Aortic smooth muscle cell (primary cell): Measurements from ENCODE around the gene RGS14.

- RRBS, result no CpG with 5 or more reads among the region's 6 CpGs
These were observed 2.4 kb downstream of the RAB24 start for GRCh38 chr5:177300872-177301764.

DNA sequence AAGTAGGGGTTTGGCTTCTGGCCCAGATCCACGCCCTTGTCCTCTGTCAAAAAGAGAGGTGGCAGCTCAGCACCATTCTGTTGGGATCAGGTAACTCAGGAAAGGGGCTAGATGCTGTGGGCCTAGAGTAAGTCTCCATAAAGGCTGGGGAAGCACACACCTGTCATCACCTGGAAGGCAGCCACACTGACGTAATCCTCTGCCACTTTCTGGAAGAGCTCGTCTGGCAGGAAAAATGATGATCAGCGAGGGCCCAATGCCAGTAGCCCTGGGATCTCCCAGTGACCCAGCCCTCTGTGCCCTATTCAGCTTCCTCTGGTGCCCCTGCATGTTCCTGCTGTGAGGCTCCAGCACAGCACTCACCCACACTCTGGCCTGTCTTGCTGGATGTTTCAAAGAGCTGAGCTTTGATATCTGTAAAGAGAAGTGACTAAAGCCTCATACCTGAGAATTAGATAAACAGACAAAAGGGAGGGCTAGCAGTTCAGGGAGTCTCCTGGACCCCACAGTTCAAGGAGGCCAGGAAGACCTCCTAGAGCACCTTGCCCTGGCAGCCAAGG lies 1.7 kb downstream of the RAB24 start:
- RRBS, result no CpG with 5 or more reads among the region's 4 CpGs

DNA sequence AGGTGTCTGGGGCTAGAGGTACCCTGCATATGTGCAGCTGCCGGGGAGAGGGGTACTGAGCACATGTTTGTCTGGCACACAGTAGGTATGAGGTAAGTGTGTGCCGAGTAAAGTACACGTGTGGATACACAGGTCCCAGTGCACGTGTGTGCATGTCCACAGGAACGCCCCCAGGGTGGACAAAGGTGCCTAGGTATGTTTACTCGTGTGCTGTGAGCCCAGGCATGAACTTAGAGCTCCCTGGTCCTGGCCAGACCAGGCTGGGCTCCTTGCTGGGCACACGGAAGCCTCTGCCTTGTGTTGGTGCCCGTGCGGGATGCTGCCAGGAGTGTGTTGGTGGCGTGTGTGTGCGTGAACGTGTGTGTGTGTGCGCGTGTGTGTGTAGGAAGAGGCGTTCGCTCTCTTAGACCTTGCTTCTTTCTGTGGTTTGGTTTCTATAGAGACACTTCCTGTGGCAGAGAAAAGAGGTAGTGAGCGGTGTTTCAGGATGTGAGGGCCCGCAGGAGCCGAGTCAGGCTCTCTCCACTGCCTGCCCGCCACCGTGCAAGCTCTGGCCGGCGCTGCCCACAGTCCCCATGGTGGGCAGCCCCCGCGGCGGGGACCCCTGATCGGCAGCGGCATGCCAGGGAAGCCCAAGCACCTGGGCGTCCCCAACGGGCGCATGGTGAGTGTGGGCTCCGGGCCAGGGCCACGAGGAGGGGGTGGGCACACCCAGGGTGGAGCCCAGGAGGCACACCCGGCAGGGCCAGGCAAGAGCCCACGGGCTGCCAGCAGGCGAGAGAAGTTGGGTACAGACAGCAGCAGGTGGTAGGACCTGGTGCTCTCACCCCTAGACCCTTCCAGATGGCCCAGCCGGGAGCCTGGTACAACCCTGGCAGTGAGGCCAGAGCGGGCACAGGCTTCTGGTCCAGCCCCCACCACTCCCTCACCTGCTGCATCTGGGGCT lies at the start of gene RGS14:
Gene RGS14, plus strand, starts transcription at position 519 of the 946 bp plus-strand sequence.
- RRBS, result 42% methylated on average over 3 of the region's 38 CpGs

DNA sequence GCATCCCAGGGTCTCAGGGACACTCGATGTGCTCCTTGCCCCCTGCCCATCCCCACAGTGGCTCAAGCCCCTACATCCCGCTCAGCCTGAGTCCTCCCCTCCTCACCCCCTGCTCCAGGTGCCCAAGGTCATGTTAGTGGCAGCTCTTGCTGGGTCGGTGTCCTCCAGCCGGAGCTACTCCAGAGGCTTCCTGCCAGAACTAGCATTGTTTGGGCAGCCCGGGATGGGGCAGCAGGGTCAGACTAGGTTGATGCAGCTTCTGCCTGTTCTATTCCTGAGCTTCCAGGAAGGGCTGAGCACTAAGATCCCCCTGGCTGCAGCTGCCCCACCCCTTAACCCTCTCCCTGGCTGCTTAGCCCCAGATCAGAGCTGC lies 614 bp downstream of the RGS14 start:
- RRBS, result 21% methylated on average over 1 of the region's 5 CpGs

DNA sequence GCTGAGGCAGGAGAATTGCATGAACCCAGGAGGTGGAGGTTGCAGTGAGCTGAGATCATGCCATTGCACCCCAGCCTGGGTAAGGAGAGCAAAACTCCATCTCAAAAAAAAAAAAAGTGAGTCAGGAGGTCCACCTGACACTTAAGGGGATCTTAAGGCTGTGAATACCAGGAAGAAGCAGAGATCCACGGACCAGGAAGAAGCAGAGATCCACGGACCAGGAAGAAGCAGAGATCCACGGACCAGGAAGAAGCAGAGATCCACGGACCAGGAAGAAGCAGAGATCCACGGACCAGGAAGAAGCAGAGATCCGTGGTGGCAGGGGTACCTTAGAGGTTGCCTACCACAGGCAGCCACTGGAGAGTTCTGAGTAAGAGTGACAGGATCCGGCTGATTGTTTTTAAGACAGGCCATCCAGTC lies 6.1 kb upstream of the GRK6 start:
- RRBS, result no CpG with 5 or more reads among the region's 7 CpGs

- RRBS, result no CpG with 5 or more reads among the region's 11 CpGs
These were observed 1.5 kb downstream of the GRK6 start for GRCh38 chr5:177427837-177428552.

DNA sequence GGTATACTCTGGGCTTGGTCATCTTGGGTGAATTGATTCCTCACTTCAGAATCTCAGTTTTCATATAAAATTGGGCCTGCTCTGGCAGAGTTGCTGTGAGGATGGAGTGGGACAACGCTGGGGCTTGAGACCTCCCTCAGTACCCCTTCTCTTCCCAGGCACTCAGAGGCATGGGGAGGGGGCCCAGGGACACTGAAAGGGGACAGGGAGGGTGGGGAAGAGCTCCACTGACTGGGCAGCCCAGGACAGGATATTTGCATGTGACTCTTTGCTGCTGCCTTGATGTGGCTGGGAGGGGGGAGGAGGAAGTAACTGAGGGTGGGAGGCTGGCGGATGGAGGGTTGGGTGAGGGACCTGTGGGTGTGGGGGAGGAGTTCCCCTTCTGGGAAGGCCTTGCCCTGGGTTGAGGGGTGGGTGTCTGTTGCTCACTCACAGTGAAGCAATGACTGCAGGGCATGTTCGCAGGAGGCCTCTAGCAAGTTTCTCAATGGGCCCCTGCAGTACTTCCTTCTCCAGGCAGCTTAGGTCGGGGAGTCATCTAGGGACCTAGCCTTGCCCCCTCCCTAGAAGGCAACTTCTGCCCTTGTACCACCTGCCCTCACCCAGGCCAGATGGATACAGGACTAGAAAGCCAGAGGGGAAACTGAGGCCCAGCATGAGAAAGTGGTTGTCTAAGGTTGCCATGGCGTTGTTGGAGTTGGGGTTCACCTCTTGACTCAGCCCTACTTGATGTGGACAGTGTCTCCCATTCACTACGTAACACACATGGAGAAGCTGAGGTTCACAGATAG lies 2.8 kb downstream of the GRK6 start:
- RRBS, result no CpG with 5 or more reads among the region's 6 CpGs

DNA sequence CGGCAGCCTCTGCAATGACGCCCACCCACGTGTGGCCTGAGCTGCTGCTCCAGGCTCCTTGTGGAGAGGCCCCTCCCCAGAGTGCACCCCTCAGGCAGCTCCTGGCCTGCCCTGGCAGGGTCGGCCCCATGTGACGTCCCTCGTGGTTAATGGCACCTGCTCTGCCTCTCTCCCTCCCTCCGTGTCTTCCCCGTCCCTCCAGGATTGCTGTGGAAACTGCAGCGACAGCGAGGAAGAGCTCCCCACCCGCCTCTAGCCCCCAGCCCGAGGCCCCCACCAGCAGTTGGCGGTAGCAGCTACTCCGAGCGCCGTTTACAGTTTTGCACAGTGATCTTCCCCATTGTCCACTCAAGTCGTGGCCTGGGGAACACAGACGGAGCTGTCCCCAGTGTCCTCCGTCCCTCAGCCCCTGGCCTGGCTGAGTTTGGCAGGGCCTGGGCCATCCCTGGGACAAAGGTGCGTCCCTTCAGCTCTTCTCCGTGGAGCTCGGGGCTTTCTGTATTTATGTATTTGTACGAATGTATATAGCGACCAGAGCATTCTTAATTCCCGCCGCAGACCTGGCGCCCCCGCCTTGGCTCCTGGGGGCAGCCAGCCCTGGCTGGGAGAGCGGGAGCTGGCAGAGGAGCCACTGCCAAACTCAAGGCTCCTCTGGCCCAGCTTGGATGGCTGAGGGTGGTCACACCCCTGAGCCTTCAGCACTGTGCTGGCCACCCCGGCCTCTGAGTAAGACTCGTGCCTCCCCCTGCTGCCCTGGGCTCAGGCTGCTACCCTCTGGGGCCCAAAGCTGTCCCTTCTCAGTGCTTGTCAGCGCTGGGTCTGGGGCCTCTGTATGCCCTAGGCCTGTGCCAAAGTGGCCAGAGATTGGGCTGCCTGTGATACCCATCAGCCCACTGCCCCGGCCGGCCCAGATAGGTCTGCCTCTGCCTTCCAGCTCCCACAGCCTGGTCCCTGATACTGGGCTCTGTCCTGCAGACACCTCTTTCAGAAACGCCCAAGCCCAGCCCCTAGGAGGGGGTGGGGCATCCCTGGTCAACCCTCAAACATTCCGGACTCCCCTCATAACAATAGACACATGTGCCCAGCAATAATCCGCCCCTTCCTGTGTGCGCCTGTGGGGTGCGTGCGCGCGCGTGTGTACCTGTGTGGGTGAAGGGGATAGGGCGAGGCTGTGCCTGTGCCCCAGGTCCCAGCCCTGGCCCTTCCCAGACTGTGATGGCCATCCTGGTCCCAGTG lies 4.7 kb upstream of the PRR7 start:
- RRBS, result no CpG with 5 or more reads among the region's 44 CpGs

DNA sequence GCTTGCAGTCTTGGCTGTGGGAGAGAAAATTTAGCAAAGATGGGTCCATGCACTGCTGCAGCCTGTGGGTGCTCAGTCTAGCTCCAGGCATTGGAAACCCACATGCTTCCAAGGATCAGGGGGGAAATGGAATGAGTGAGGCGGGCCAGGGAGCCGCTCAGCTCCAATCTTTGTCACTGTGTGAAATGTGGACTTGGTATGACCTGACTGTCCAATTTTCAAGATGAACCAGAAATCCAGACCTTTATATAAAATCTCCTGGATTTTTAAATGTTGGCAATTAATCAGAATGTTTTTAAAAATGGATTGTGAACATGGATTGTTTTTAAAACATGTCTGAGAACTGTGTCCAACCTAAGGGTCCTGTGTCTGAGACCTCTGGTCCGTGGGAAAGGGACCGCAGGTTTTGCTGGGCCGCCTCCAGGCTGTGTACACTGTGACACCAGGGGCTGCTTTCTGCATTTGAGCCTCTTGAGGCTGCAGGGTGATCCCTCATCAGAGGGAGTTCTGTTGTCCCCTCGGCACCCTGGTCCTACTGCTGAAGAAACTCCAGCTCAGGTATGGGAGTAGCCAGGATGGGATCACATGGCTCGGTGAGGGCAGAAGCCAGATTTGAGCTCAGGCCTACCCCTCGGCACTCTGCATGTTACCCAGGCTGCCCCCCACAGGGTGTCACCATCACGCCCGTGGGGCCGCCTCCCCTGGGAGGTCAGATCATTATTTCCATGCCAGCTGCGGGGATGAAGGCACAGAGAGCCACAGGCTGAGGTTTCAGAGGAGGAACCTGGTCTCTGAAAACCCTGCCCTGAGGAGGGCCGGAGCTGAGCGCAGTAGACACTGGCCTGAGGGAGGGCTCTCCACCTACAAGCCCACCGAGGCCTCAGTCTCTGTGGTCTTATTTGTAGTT lies 2.5 kb downstream of the PRR7 start:
- RRBS, result no CpG with 5 or more reads among the region's 15 CpGs

DNA sequence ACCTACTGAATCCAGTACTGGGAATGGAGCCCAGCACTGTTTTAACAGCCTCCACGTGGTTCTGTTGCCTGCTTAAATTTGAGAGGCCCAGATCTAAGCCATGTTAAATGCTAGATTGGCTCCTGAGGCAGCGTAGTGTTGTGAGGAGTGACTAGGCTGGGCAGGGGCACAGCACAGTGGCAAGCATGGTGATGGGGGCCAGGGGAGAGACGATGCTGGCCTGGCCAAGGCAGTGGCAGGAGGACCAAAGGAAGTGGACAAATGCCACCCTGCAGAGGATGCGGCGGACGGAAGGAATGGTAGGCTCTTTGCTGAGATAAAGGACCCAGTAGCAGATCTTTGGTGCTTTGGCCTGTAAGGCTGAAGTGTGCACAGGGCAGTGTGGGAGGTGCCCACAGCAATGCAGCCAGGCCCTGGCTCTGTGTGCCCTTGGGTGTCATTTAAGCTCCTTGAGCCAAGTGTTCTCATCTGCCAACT lies 4.3 kb downstream of the PRR7 start:
- RRBS, result no CpG with 5 or more reads among the region's 6 CpGs

DNA sequence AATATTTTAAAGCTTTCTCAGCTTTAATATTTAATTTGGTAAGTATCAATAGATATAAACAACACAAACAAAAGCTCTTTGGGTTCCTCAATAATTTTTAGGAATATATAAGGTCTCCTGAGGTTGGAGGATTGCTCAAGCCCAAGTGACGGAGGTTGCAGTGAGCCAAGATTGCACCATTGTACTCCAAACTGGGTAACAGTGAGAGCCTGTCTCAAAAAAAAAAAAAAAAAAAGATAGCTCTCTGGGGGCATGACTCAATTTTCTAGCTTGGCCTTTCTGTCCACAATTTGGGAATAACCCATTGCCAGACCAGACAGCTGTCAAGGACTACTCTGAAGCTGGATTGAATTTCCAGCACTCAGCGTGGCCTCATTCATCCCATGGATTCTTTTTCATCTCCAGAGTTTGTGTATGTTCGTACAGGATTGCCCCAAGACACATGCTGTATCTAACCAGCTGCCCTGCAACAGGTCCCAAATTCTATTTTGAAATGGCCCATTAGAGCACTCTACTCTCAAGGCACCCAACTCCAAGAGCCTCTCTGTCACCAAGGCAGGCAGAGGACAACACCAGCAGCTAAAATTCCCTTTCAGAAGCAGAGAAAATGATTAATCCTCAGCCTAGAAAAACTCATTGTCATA lies 8.8 kb downstream of the FAM193B start:
- RRBS, result no CpG with 5 or more reads among the region's 3 CpGs

DNA sequence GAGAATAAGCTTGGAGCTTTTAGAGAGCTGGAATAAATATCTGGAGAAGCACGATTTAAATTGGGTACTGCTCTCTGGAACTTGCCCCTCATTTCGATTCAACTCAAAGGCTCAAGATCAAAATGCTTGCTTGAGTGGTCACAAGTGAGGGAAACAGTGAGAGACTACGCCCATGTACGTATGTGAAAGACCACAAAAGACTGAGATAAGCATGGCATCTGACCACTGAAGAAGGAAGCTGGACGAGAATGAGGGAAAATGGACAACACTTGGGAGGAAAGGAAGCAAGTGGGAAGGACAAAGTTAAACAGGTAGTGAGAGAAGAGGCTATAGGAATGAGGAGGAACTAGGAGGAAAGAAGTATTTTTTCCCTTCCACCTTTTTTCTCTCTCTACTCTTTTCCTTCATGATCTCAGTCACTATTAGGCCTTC lies 70.1 kb downstream of the B4GALT7 start:
- RRBS, result no CpG with 5 or more reads among the region's 5 CpGs

DNA sequence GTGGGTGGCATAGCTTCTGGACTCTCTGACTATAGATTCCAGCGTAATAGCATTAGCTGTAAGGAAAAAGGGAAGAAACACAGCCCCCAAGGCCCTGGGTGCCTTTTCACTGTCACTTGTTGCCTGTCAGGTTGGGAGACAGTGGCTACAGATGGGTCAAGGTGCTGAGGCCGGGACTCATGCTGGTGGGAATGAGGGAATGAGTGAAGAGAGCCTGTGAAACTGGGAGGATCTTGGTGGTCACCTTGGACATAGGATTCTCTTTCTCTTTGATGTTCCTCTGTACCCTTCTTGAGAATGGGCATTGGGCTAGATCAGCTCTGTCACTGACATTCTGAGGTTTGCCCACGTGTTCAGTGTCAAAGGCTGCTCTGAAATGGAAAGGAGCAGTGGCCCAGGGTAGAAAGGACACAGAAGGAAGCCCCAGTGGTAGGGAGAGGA lies 5.6 kb downstream of the RMND5B start:
- RRBS, result no CpG with 5 or more reads among the region's 3 CpGs

DNA sequence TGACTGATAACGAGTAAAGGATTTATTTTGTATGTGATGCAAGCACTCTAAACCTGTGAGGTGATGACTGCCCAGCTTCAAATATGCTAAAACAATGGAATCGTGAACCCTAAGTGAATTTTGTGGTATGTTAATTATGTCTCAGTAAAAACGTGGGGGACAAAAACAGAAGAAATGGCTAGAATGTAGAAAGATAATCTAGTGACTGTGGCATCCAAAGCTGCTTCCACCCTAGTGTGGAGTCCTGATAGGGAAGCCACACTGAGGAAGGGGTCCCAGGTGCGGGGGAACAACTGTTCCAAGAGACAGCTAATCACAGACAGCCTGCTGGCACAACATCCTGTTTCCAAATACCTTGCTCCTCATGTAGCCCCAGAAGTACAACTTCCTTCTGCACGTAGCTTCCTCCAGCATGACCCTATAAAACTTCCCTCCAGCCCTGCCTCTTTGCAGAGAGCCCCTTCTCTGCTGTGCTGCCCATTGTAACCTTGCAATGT lies 5.0 kb downstream of the GMCL2 start:
- RRBS, result no CpG with 5 or more reads among the region's 5 CpGs

DNA sequence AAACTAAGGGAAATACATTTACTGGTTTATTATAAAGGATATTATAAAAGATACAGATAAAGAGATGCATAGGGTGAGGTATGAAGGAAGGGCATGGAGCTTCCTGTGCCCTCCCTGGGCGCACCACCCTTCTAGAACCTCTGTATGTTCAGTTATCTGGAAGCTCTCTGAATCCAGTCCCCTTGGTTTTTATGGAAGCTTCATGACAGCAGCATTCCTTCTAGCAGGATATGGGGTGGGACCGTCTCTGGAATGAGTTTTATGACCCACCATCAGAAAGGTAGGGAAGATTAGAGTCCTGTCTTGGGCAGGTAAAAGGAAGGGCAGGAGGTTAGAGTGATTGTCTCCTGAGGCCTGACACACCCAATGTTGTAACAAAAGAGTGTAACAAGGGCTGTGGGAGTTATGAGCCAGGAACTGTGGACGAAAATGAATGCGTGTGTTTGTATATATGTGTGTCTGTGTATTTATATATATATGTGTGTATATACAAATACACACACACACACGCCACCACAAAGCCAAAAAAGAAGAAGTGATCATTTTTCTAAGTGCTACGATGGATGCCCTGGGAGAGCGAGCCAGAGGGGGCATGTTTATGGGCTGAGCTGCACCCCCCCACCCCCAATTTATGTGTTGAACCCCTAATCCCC lies 6.0 kb downstream of the PHYKPL start:
- RRBS, result no CpG with 5 or more reads among the region's 7 CpGs

- RRBS, result no CpG with 5 or more reads among the region's 20 CpGs
These were observed 43.7 kb downstream of the COL23A1 start for GRCh38 chr5:178546265-178547132.

GRCh38 chr5:178591099-178591392 lies 853 bp upstream of the COL23A1 start:
- RRBS, result no CpG with 5 or more reads among the region's 3 CpGs

GRCh38 chr5:178995047-178995309 lies 142 bp downstream of the GRM6 start:
- RRBS, result 4% methylated on average over 13 of the region's 23 CpGs

- RRBS, result no CpG with 5 or more reads among the region's 11 CpGs
These were observed 86.0 kb downstream of the ZNF354C start for GRCh38 chr5:179145999-179146745.